GM23338 (cell line): Measurements from ENCODE around the genes CTAGE9 and ENPP1.

DNA sequence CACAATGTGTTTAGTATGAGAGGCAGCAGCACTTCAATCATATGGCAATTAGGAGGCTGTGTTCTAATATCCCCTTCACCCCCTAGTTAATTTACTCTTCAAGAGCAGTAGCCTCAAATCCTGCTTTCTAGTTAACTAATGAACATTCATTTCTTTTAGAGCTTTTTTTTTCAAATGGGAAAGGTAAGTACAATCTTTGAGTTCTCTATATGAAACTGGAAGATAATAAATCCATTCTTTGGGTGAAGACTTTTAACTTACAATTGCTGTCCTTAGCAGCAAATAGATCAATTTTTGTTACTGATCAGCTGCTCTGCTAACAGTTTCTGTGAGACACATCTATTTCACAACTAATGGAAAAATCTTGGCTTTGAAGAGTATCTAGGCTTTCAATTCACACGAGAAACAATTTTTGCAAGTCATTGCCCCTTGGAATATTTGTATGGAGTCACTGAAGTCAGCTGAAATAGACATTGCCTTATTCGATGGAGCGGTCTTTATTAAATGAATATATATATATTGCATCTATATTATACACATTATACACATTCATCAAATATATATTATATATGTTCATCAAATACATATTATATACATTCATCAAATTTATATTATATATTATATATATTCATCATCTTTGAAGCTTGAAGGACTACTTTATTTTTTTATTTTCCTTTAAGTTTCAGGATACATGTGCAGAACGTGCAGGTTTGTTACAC is 20.4 kb upstream of the ARG1 start:
- PRO-cap = no peak
- RAMPAGE, long total RNA = no peak

DNA sequence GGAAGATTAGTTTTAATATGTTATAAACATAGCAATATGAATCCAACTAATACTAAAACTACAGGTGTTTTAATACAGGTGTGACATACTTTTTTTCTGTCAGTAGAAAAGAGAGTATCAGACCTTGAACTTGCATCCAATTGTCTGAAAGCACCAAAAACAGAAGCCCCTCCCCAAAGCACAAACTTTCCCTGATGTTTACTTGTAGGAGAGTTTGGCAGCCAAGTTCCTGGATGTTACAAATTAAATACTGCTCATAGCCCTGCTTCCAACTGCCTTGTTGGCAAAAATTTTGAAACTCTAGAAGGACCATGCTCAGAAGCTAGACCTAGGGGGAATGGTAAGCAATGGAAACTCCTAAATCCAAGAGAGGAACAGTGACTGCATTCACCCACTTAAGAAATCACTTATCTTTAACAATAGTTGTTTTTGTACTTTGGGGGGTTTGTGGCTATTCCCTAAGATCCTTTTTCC is 17.0 kb upstream of the ARG1 start:
- PRO-cap = no peak
- RAMPAGE, long total RNA = no peak

- PRO-cap = no peak
- RAMPAGE, long total RNA = no peak
Measured at GRCh38 chr6:131629024-131629408, 974 bp upstream of the MED23 start.

DNA sequence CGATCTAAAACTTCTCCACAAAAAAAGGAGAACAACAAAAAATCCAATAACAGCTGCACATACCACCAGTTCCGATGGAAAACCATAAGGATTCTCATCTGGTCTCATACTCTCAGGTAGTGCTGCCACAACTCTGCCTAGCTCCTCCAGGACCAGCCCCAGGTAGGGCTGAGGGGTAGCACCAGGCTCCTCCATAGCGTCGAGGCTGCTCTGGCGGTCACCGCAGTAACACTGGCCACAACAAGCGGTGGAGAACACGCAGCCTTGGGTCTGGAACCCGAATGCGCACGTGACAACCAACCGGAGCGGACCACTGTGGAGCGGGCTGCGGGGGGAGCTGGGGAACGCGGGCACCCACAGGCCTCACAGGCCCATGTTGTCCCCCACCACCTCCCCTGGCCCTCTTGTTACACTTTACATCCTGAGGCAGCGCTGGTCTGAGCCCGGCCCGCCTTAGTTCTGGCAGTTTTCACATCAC is at the start of gene CTAGE9:
Gene CTAGE9, minus strand, starts transcription at position 195 of the 478 bp plus-strand sequence.
- PRO-cap = no peak
- RAMPAGE, long total RNA = no peak

GRCh38 chr6:131807466-131808748 is at the start of gene ENPP1:
Gene ENPP1, plus strand, starts transcription at chr6:131808020.
- PRO-cap = bidirectional peak, plus-strand start at chr6:131807690, minus-strand start at chr6:131807650; bidirectional peak, plus-strand start at chr6:131808020, minus-strand start at chr6:131807897; bidirectional peak, plus-strand start at chr6:131808290, minus-strand start at chr6:131808260; bidirectional peak, plus-strand start at chr6:131808493, minus-strand start at chr6:131808437
- RAMPAGE, long total RNA = no peak

GRCh38 chr6:131844144-131844843 is 36.5 kb downstream of the ENPP1 start:
- PRO-cap = no peak
- RAMPAGE, long total RNA = no peak

DNA sequence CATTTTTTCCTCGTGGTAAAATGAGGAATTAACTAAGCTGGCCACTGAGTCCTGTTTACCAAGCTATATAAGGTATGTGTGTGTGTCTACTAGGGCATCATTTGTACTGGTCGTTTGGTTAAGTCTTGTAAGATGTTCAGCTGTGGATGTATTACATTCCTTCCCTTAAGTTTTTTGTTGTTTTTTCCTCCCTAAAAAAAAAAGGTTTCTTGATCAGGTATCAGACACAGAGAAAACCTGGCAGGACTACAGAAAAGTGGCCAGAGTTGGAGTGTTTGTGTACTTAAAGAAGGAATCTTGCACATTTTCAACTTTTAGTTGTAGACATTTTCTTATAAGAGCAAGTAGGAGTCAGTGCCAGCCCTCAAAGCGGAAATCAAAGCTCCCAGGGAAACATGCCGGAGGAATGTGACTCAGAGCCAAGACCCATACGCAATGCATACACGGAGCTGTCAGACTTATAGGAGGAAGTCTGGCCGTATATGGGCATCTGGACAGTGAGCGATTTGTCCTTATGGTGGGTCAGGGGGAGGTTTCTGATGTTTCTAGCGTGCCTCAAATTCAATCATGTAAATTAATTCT is 3.4 kb upstream of the CCN2 start:
- PRO-cap = no peak
- RAMPAGE, long total RNA = no peak

- PRO-cap = no peak
- RAMPAGE, long total RNA = no peak
Measured at GRCh38 chr6:132490022-132490917, 22.6 kb downstream of the STX7 start.

GRCh38 chr6:132767775-132768432 is 10.2 kb upstream of the VNN2 start:
- PRO-cap = no peak
- RAMPAGE, long total RNA = no peak

- PRO-cap = no peak
- RAMPAGE, long total RNA = no peak
Measured at GRCh38 chr6:133062106-133062685, 179.0 kb upstream of the EYA4 start.

DNA sequence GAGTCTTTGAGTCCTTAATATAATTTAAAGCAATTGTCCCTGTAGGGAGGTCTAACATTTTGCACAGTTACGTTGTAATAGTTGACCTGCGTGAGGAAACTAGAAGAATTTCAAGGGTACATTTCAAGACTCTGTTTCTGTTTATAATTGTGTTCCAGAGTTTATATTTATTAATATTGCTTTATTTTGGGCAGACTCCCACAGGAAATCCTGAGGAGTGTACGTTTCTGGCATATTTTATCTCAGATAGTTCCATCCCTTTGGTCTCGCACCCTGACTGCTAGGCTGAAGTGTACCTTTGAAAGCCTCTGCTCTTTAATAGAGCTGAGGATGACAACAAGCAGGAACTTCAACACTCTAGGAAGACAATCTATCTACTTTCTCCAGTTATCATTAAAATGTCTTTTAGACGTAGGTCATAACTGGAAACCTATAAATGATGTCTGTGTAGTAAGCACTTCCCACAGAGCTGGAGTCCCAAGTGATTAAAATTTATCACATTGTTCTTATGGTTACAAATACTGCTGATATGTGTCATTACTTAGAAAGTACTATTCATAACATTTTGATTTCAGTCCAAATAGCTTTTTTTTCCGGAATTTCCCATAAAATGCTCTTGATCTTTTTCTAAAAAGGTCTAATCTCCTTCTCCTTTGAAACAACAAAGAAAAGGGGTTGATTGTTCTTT is 133.0 kb upstream of the TCF21 start:
- PRO-cap = no peak
- RAMPAGE, long total RNA = no peak

DNA sequence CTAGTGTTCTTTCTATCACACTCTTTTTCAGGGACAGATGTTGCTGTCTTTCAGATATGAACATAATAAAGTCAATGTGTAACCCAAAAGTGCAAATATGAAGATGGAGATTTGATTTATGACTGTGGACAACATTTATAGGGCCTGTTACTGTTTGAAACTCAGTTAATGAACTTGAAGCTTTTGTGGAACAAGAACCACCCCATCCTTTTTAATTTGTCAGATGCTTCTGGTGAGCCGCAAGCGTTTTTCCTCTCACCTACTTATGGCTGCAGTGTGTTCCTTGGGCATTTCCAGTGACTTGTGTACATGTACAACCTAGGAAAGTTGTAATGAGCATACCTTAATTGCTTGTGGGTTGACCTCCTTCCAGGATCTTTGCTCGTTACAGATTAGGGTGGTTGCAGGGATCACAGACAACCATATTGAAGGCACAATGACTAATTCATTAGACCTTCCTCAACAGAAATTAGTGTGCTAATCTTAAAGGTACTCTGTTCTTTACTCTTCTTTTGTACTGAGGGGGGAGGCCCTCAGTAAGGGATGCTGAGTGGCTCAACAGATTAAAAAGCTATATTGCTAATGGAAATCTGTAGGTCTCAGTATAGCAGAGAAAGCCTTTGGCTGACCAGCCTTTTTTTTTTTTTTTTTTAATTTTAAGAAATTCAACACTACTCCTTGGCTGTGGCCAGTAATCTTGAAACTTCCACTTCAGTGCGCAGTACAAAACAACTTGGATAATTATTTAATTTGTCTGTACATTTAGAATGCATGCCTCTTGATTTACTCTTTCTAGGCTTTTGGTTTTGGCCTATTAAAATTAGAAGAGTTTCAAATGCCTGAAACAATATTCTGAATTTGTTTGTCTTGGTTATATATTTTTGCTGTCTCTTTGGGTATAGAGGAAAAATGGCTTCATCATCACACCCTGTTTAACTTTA is 7.0 kb downstream of the TBPL1 start:
- PRO-cap = no peak
- RAMPAGE, long total RNA = no peak

DNA sequence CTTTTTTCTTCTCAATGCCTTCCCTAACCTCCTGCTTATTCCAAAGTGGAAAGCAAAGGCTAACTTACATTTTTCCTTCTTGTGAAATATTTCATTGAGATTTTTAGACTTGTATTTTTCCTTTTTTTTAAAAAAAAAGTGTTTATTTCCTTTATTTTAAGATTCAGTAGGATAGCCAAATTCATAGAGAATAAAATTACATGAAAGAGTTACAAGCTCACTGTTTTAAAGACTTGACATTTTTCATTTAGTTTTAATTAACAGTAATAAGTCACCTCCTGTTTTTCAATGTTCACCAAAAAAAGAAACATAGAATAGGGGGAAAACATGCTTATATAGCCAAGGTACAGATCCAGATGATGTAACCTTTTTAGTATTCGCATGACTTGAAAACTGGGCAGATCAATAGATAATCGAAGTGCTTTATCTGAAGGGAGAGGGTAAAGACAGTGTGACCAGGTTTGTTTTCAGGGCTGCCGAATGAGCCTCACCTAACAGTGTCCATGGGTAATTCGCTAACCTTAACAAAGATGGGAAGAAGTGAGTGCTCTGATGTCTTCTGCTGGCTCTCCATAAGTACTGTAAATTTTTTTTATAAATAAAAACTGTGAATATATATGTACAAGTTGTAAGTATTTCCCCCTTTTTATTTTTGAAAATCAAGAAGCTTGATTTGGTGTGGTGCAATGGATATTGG is 35.7 kb downstream of the TBPL1 start:
- PRO-cap = no peak
- RAMPAGE, long total RNA = no peak

DNA sequence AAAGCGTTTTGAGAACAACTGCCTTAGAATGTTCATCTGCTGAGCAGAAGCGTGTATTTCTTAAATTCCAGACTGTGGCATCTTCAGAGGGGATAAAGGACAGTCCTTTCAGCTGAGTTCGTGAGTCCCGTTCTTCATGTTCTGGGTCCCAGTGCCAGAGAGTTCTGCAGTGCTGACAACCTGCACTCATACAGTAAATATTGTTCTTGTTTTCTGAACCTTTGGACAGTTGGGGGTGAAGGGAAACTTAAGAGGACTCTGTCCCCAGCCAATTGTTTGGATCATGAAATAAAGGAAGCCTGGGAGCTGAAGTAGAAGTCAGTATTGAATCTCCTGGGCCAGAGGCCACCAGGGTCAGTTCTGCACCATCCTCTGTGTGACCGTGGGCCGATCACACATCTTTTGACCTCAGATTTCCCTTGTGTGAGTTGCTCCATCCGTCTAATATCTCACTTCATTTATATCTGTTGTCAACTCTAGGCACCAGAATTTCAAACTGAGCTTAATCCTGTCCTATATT is 3.3 kb downstream of the SLC2A12 start:
- PRO-cap = no peak
- RAMPAGE, long total RNA = no peak

DNA sequence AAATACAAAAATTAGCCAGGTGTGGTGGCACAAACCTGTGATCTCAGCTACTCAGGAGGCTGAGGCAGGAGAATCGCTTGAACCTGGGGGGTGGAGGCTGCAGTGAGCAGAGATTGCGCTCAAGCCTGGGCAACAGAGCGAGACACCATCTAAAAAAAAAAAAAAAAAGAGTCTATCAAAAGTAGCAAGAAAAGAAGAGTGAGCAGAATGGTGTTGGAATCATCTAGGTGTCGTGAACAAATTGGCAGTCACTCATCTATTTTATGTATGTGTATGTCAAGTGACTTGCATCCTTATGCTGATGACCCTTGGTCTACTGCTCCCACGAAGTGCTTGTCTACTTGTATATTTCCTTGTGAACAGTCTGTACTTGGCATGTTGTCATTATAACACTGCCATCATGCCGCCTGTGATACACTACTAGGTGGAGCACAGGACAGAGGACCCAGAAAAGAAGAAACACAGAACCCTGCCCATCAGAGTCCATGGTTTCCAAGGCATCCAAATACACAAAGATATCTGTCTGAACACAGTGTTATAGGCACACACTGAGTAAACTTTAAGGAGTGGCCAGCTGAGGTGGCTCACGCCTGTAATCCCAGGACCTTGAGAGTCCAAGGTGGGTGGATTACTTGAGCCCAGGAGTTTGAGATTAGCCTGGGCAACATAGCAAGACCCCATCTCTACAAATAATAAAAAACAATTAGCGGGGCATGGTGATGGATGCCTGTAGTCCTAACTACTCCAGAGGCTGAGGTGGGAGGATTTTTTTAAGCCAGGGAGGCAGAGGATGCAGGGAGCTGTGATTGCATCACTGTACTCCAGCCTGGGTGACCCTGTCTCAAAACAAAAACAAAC is 110.4 kb upstream of the SLC2A12 start:
- PRO-cap = no peak
- RAMPAGE, long total RNA = no peak

- PRO-cap = no peak
- RAMPAGE, long total RNA = no peak
Measured at GRCh38 chr6:134307725-134308470, 10.0 kb downstream of the SGK1 start.

DNA sequence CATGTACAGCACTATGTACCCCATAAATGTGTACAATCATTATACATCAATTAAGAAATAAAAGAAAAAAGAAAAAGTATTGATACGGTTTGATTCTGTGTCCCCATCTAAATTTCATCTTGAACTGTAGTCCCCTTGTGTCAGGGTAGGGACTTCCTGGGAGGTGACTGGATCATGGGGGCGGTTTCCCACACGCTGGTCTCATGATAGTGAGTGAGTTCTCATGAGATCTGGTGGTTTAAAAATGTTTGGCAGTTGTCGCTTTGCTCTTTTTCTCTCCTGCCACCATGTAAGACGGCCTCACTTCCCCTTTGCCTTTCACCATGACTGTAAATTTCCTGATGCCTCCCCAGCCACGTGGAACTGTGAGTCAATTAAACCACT is 80.4 kb upstream of the SGK1 start:
- PRO-cap = no peak
- RAMPAGE, long total RNA = no peak

GRCh38 chr6:134399718-134399955 is 81.7 kb upstream of the SGK1 start:
- PRO-cap = no peak
- RAMPAGE, long total RNA = no peak

- PRO-cap = no peak
- RAMPAGE, long total RNA = no peak
Measured at GRCh38 chr6:134435988-134436987, 118.4 kb upstream of the SGK1 start.

DNA sequence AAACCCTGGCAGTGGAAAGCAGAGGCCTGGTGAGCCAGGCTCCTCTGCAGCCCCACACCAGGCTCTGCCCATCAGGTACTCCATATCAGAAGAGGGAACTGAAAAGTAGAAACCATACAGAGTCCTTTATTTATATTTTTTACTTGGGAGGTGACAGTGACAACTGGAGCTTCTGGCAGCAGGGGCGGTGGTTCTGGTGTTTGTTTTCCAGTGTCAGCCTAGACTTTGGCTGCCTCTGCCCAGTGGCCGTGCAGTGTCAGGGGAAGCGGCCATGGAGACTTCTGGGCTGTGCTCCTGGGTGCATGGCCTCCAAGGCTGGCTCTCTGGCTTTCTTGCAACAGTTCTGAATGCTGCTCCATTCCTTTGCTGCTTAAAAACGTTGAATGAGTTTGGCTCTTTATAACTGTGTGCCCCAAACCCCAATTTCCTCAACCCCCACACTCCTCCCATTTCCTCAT is 140.9 kb upstream of the SGK1 start:
- PRO-cap = no peak
- RAMPAGE, long total RNA = no peak